Skin of body (tissue), 2 donors: ENCODE measurements around the gene IL22.

GRCh38 chr12:68042098-68042773 is 117.3 kb downstream of the IFNG start:
- RAMPAGE, long total RNA: no peak

GRCh38 chr12:68253428-68253731 is at the start of gene IL22:
Gene IL22, minus strand, starts transcription at chr12:68253604.
- RAMPAGE, long total RNA: no peak

- RAMPAGE, long total RNA: no peak
Observed at GRCh38 chr12:68359653-68360186, 27.6 kb upstream of the MDM1 start.

GRCh38 chr12:68611078-68611519 is 400 bp downstream of the RAP1B start:
- RAMPAGE, long total RNA: no peak

GRCh38 chr12:68641175-68641378 is 30.4 kb downstream of the RAP1B start:
- RAMPAGE, long total RNA: no peak

GRCh38 chr12:68675475-68675963 is 11.3 kb upstream of the NUP107 start:
- RAMPAGE, long total RNA: no peak

- RAMPAGE, long total RNA: no peak
Observed at GRCh38 chr12:68787133-68787849, 20.7 kb upstream of the MDM2 start.

DNA sequence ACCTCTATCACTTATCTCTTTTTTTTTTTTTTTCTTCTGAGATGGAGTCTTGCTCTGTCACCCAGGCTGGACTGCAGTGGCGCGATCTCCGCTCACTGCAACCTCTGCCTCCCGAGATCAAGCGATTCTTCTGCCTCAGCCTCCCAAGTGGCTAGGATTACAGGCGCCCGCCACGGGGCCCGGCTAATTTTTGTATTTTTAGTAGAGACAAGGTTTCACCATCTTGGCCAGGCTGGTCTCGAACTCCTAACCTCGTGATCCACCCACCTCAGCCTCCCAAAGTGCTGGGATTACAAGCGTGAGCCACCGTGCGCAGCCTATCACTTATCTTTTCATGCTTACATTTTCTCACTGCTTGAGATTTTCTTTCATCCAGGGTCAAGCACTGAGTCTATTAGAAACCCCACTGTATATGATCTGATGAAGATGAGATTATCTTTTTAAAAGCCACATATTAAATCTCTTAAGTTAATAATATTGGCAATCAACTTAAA is 1.5 kb upstream of the MDM2 start:
- RAMPAGE, long total RNA: no peak

DNA sequence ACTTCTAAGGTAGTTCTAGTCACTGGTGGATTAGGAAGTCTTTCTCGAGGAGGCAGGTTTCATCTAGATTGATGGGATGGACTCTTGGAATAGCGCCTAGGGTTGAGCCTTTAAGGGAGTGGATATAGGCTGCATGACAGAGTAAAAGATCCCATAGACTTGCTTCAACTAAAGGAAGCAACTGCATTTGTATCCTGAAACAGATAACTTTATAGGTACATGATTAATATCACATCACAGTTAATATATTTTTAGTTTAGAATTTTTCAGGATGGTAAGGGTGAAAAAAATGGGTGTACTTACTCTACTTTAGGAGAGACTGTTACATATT is 30.6 kb downstream of the MDM2 start:
- RAMPAGE, long total RNA: no peak

DNA sequence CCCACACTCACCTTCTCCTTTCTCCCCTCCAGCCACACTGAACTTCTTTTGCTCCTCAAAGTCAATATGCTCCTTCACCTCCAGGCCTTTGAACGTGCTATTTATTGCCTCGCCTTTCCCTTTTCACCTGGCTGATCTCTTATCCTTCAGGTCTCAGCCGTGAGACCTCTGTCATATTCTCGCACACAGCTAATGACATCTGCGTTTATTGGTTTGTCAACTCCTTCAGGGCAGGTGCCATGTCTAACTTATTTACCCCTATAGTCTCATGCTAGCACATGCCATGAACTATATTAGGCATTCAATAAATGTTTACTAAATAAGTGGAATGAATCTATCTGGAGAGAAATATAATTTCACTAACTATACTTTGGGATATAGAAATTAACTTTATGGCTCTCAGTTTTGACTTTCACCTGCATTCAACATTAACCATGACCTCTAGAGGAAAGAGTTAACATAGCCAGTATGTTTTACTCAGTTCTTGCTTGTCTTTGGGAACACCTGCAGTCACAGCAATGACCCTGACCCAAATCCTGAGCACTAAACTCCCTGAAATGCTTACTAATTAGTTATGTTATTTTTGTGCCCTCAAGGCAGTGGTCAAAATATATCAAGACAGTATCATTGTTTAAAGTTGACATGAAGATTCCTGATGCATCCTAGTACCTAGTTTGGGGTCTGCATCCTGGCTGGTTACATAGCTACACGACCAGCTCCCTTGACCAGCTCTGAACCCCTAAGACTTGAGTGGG is 15.7 kb downstream of the CPM start:
- RAMPAGE, long total RNA: no peak

DNA sequence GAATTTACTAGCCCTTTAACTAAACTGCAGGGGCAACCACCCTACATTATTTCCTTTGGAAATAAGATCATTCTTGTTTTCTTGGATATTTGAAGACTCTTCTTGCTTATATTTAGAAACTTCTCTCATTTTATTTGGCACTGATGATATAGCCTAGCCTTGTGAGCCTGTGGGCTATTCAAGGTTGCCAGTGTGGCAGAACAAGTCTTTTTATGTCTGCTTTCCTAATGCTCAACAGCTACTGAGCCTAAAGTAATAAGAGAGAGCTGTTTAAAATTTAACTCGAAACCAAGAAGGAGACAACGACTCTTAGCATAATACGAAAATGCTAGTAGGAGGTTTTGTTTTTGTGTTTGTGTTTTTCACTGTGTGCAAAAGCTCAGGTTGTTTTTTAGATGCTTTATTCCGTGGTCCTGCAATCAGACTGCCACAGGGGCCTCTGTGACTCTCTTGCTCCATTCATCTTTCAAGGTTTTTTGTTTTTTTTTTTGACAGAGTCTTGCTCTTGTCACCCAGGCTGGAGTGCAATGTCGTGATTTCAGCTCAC is 104.1 kb upstream of the CPM start:
- RAMPAGE, long total RNA: no peak

- RAMPAGE, long total RNA: no peak
Observed at GRCh38 chr12:69101328-69101690, 138.1 kb upstream of the CPSF6 start.

DNA sequence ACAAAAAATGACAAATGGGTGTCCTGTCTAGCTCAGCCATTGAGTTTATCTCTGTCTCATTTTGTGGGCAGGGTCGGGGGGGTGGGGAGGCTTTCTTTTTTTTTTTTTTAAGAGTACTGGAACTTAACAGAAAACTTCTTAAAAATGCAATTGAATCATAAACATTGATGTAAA is 41.4 kb upstream of the CCT2 start:
- RAMPAGE, long total RNA: no peak

DNA sequence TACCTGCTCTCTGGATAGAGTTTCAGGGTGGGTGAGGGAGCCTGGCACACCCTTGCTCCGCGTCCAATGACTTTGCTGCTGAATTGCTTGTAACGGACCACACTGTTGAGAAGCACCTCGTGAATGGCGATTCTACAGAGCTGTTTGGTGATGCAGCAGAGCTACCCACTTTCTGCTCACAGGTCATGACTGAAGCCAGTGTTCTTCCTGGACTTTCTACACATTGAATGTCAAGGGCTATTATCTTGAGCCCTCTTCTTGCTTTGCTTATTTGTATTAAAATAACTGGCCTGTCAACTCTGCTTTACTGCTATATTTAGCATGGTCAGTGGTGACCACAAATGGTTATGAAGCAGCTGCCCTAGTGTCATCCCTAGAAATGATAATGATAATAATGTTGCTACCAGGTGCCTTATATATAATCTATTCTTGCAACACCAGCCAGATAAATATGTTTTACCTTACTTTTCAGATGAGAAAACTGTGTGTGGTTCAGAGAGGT is 2.6 kb upstream of the LRRC10 start:
- RAMPAGE, long total RNA: no peak

DNA sequence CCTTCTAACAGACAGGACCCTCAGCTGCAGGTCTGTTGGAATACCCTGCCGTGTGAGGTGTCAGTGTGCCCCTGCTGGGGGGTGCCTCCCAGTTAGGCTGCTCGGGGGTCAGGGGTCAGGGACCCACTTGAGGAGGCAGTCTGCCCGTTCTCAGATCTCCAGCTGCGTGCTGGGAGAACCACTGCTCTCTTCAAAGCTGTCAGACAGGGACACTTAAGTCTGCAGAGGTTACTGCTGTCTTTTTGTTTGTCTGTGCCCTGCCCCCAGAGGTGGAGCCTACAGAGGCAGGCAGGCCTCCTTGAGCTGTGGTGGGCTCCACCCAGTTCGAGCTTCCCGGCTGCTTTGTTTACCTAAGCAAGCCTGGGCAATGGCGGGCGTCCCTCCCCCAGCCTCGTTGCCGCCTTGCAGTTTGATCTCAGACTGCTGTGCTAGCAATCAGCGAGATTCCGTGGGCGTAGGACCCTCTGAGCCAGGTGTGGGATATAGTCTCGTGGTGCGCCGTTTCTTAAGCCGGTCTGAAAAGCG is 40.0 kb downstream of the RAB3IP start:
- RAMPAGE, long total RNA: no peak

- RAMPAGE, long total RNA: no peak
Observed at GRCh38 chr12:69818970-69819988, 5.7 kb upstream of the MYRFL start.

DNA sequence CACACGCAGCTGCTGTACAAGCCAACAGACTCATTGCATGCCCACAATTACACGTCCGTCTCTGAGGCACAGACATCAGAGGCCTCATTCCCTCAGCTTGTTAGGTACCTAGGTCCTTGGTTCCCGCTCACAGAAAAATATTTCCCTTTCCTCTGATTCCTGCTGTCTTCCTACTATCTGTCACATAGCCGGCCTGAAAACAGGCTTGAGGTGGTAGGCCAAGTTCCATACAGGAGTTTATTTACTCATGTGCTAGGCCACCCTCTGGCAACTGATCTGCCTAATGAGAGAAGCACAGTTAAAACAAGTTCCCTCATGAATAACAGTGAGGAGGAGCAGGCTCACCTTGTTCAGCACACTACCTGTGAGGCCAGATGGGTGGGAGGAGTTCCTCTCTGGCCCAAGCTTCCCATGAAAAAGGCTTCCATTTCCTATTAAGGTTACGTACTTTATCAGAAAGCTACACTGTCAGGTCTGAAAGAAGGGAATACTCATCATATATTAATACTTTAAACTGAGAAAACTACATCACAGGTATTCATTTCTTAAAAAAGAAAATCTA is 206.0 kb downstream of the MYRFL start:
- RAMPAGE, long total RNA: no peak

- RAMPAGE, long total RNA: no peak
Observed at GRCh38 chr12:70320830-70321924, 44.9 kb upstream of the KCNMB4 start.

- RAMPAGE, long total RNA: no peak
Observed at GRCh38 chr12:70535678-70536459, 101.4 kb downstream of the PTPRB start.

DNA sequence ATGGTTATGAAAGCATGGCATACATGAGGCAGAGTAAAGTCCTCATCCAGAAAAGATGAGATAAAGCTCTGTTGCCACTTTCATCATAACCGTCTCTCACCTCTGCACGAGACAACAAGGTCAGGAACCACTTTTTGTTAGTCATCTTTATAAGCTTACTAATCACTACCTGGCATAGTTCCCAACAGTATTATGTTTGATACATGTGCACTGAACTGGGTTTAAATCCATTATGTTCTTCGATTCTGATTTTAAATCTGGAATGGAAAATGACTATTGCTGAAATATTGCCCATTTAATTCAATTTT is 31.2 kb downstream of the PTPRB start:
- RAMPAGE, long total RNA: no peak